ENCODE results near the gene FAM110C.

DNA sequence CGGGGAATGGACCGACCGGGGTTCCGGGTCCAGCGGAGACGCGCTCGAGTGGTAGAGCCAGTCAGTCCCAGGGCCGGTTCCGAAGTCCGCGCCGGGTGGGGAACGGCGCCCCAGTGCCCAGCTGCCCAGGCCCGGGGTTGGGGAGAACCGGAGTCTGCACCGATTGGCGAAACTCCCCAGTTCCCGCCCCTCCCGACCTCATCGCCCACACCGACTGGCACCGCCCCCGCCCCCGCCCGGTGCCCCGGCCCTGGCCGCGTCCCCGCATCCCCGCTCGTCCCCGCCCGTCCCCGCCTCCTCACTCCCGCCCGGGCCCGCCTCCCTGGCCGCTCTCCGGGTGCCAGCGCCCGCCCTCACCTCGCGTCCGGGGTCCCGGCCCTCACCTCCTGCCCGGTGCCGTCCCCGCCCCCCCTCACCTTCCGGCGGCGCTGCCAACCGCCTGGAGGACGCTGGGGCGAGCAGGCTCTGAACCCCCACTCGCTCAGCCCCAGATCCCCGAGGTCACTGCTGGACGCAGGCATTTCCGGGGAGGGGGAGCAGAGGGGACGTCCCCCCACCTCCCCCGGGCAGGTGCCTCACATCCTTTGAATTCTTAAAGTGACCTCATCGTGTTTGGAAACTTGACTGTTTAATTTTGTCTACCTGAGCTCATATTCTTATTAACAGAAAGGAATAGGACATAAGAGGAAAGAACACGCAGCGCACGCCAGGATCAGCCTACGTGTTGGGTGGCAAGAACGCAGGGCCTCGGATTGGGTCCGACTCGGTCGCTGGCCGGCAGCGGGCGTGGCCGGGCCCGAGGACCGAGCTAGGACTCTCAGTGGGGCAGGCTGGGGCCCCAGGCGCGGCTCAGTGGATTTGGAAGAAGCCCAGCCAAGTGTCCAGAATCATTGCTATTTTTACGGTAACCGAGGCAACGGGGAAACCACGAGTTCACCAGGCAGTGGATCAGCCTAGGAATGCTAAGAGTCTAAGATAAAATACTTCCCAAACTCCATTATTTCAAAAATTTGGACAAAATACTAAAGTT, at the start of gene FAM110C:
FAM110C (minus strand) TSS at position 115 of the 1,030 bp plus-strand sequence.
- RRBS: 9% methylated on average over 40 of the region's 84 CpGs
CAGE:
- cytosol, long polyA plus RNA: no peak
- long polyA plus RNA: no peak
- nucleus, long polyA plus RNA: no peak

- RRBS: no CpG with 5 or more reads among the region's 13 CpGs
CAGE:
- cytosol, long polyA plus RNA: no peak
- long polyA plus RNA: no peak
- nucleus, long polyA plus RNA: no peak
These were observed 142.8 kb upstream of the ALKAL2 start for GRCh38 chr2:430578-431114.

GRCh38 chr2:567952-568882, 109.0 kb downstream of the TMEM18 start:
- RRBS: no CpG with 5 or more reads among the region's 26 CpGs
CAGE:
- cytosol, long polyA plus RNA: no peak
- long polyA plus RNA: no peak
- nucleus, long polyA plus RNA: no peak

GRCh38 chr2:690813-691400, 13.7 kb upstream of the TMEM18 start:
- RRBS: no CpG with 5 or more reads among the region's 11 CpGs
CAGE:
- cytosol, long polyA plus RNA: no peak
- long polyA plus RNA: no peak
- nucleus, long polyA plus RNA: no peak

- RRBS: no CpG with 5 or more reads among the region's 2 CpGs
CAGE:
- cytosol, long polyA plus RNA: no peak
- long polyA plus RNA: no peak
- nucleus, long polyA plus RNA: no peak
These were observed 202.1 kb upstream of the TPO start for GRCh38 chr2:1211090-1211576.

DNA sequence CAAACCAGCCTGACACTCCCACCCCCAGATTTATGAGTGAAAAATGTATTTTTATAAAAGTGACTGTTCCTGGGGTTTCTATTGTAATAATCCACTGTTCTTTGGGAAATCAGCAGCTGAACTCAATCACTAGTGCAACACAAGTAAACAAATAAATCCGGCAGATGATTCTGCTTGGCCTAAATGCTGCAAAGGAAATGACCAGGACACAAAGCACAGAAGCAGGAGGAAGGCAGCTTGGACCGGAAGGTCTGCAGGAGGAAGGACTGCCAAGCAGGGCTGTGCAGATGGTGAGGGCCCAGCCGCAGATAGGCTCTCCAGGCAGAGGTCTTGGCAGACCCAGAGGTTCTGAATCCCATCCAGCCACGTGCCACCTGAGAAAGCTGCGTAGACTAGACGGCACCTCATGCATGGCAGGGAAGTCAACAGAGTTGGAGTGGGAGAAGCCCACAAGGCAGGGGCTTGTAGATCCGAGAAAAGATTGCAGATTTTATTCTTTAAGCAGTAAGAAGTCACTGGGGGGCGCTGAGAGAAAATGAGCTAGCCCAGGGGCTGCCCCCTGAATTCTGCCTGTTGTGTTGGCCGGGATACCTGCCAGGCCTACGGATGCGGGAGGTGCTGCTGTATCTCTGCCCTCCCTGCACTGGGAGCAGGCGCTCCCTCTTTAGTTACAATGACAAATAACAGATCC, 153.6 kb downstream of the PXDN start:
- RRBS: 88% methylated on average over 5 of the region's 12 CpGs
CAGE:
- cytosol, long polyA plus RNA: no peak
- long polyA plus RNA: no peak
- nucleus, long polyA plus RNA: no peak

GRCh38 chr2:1614640-1615039, 129.7 kb downstream of the PXDN start:
- RRBS: no CpG with 5 or more reads among the region's 9 CpGs
CAGE:
- cytosol, long polyA plus RNA: no peak
- long polyA plus RNA: no peak
- nucleus, long polyA plus RNA: no peak

DNA sequence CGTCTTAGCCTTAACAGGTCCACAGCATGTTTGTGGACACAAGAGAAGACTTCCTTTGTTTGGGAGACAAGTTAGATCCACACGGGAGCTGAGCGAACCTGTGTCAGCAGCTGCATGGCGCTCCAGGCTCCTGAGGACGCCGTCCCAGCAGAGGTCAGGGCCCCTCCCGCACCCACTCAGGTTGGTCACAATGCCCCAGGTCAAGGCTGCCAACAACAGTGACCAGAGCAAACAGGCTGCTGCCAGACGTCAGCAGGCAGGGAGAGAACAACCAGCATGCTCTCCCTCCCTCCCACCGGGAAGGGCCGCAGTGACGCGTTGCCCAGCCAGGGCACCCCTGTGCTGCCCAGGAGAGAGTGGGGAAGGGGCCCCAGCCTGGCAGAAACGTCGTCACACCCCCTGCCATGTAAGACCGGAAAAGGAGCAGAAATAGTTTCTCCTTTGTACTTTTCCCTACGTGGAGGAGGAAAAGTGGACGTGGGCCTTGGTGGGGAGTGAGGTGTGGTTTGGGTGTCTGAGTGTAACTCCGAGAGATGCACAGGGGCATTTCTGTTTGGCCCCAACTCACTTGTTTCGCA, 67.9 kb downstream of the PXDN start:
- RRBS: 96% methylated on average over 4 of the region's 19 CpGs
CAGE:
- cytosol, long polyA plus RNA: no peak
- long polyA plus RNA: no peak
- nucleus, long polyA plus RNA: no peak

DNA sequence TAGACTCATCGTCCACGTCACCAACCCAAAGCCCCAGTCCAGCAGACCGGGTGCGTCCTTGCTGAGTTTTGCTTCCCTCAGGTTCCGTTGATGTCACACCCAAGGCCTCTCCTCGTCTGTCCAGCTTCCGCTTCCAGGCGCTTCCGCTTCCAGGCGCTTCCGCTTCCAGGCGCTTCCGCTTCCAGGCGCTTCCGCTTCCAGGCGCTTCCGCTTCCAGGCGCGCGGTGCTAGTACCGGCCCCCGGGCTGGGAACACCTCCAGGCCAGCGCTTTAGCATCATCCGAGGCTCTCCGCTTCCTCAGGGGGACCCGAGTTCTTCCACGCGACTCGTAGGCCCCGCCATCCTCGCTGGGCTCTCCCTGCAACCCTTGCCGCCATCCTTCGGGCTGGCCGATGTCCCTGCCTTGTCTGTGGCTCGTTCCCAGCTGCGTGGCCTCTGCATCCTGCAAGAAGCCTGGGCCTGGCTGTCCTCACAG, 98.5 kb upstream of the PXDN start:
- RRBS: no CpG with 5 or more reads among the region's 36 CpGs
CAGE:
- cytosol, long polyA plus RNA: no peak
- long polyA plus RNA: no peak
- nucleus, long polyA plus RNA: no peak

- RRBS: 4% methylated on average over 4 of the region's 24 CpGs
CAGE:
- cytosol, long polyA plus RNA: no peak
- long polyA plus RNA: no peak
- nucleus, long polyA plus RNA: no peak
These were observed 6.7 kb downstream of the MYT1L start for GRCh38 chr2:2324163-2324888.

GRCh38 chr2:2846335-2847342, 515.6 kb upstream of the MYT1L start:
- RRBS: no CpG with 5 or more reads among the region's 17 CpGs
CAGE:
- cytosol, long polyA plus RNA: no peak
- long polyA plus RNA: no peak
- nucleus, long polyA plus RNA: no peak

- RRBS: no CpG with 5 or more reads among the region's 14 CpGs
CAGE:
- cytosol, long polyA plus RNA: no peak
- long polyA plus RNA: no peak
- nucleus, long polyA plus RNA: no peak
These were observed 8.5 kb downstream of the EIPR1 start for GRCh38 chr2:3369058-3369525.

DNA sequence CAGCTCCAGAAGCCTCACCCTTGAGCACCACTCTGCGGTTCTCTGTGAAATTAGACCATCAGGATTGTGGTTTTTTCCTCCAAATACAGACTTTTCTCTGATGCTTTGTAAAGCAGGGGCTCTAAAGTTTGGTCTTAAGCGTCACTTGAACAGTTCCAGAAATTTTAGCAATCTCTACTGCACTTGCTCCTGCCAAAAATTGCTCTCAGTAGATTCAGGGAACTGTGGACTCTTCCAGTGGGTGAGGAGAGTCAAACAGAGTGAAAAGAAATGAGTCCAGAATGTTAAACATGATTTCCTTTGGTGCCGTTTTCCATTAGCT, 68.7 kb downstream of the TRAPPC12 start:
- RRBS: no CpG with 5 or more reads among the region's 3 CpGs
CAGE:
- cytosol, long polyA plus RNA: no peak
- long polyA plus RNA: no peak
- nucleus, long polyA plus RNA: no peak

- RRBS: 95% methylated on average over 6 of the region's 21 CpGs
CAGE:
- cytosol, long polyA plus RNA: no peak
- long polyA plus RNA: no peak
- nucleus, long polyA plus RNA: no peak
These were observed 54.1 kb downstream of the ADI1 start for GRCh38 chr2:3465281-3465574.

DNA sequence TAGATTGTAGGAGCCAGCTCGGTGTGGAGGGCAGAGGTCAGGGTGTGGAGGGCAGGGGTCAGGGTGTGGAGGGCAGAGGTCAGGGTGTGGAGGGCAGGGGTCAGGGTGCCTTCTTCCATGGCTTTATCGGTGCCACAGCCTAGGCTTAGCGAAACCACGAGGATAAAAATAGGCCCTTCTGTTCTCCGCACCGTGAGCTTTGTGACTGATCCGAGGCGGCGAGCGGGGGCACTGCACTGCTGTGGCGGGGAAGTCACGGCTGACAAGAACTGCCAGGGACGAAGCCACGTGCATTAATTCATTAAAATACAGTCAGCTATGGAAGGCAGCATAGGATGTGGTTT, 1.3 kb upstream of the ALLC start:
- RRBS: no CpG with 5 or more reads among the region's 14 CpGs
CAGE:
- cytosol, long polyA plus RNA: no peak
- long polyA plus RNA: no peak
- nucleus, long polyA plus RNA: no peak

DNA sequence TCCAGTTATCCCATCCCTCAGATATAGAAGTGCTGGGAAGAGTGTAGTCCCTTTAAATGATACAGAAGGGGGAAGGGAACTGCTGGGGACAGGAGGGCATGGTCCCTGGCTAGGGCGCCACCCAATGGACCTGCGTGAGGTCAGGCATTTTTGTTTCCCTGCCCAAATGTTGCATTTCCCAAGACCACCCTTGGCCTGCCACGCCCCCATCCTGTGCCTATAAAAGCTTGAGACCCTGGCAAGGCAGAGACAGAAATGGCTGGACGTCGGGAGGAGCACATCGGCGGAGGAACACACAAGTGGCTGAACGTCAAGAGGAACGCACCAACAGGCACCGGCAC, 35.8 kb downstream of the DCDC2C start:
- RRBS: no CpG with 5 or more reads among the region's 10 CpGs
CAGE:
- cytosol, long polyA plus RNA: no peak
- long polyA plus RNA: no peak
- nucleus, long polyA plus RNA: no peak

DNA sequence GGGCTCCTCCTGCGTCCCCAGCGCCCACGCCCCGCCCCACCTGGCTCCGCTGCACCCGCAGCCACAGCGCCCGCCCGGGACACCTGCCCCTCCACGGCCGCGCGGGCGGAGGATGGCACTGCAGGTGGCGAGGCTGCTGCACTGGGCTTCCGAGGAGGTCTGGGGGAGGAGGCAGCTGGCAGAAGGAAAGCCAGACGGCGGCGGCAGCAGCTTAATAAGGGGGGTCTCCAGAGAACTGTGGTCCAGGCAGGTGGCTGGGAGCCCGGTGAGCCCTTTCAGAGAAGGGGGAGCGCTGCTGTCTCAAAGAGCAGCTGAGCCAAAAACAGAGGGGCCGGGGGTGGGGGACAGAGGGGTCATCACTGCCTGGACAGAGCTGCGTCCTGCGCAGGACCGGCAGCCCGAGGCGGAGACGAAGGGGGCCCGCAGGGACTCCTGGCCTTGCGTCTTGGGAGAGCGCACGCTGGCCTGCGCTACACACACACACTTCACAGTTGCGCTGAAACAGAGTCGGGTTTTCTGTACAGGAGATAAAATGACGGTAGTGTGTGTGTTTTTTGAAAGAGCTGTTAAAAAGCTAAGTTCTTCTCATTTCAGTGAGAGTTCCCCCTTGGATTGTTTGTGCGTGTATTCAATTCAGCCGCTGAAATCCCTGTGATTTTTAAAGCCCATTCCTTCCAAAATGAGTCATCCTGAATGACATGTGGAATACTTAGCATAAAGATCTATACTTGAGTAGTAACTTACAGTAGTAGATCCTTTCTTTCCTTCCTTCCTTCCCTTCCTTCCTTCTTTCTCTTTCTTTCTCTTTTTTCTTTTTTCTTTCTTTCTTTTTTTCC, 18.5 kb upstream of the SOX11 start:
- RRBS: 13% methylated on average over 14 of the region's 38 CpGs
CAGE:
- cytosol, long polyA plus RNA: no peak
- long polyA plus RNA: no peak
- nucleus, long polyA plus RNA: no peak

DNA sequence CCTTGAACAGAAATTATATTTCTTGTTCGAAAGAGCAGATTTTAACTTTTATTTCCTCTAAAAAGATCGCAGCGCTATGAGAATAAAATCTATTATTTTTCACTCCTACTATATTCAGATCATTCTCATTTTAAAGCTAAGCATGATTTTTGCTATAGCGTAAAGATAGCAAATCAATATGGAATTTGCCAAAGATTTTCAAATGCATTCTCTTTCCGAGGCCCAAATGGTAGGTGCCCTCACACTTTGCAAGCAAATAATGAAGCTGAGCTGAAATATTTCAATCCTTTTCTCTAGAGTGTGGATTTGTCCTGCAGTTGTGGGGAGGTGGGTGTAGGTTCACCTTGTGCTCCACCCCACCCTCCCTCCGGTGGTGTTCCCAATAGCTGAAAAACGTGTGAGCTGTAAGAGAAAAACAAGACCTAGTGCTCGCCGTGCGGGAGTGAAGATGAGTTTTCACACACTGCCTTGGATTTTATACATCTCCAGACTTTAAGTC, 2.1 kb upstream of the SOX11 start:
- RRBS: no CpG with 5 or more reads among the region's 10 CpGs
CAGE:
- cytosol, long polyA plus RNA: no peak
- long polyA plus RNA: no peak
- nucleus, long polyA plus RNA: no peak

DNA sequence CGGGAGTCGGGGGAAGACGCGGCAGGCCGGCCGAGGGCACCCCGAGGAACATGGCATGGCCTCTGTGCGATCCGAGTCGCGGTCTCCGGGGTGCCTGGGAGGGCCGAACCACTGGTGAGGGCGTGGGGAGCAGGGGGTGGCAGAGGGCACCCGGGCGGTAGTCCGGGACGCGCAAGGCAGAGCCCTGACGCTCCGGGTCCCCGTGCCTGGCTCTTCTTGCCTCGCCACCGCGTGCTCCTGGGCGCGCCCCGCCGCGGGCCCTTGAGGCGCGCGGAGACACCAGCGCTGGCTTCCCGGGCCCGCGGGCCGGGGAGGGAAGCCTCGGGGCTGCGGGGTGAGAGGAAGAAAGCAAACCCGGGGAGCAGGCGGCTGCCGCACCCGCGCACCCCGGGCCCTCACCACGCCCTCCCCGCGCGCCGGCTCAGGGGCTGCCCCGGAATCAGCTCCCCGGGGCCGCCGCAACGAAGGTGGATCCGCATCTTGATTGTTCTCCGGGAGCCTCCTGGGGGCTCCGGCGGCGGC, 4.3 kb downstream of the SOX11 start:
- RRBS: 2% methylated on average over 29 of the region's 61 CpGs
CAGE:
- cytosol, long polyA plus RNA: no peak
- long polyA plus RNA: no peak
- nucleus, long polyA plus RNA: no peak

GRCh38 chr2:5726282-5726654, 34.1 kb downstream of the SOX11 start:
- RRBS: no CpG with 5 or more reads among the region's 5 CpGs
CAGE:
- cytosol, long polyA plus RNA: no peak
- long polyA plus RNA: no peak
- nucleus, long polyA plus RNA: no peak